Trachea (tissue), 1 donor: ENCODE data around the gene ZBTB21.

DNA sequence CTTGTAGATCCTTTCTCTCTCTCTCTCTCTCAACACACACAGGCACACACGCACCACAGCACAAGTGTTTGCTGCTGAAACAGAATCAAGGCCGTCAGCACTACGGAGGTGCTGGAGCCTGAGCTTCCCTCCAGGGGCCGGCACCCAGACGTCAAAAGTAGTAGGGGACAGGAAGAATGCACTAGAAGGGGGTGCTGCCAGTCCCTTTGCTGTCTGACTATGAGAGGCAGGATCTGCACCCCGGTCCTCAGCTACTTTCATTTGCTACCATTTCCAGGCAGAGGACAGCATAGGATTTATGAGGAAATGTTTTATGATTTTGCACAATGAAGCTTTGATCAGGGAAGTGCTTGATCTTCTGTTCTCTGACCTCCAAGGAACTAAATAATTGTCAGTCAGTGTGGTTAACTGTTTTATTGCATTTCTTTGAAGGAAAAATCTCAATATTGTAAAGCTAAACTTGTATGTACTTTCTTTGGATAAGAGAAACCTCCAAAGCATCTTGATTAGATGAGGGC, 74.2 kb upstream of the FAM3B start:
- PRO-cap = no peak

DNA sequence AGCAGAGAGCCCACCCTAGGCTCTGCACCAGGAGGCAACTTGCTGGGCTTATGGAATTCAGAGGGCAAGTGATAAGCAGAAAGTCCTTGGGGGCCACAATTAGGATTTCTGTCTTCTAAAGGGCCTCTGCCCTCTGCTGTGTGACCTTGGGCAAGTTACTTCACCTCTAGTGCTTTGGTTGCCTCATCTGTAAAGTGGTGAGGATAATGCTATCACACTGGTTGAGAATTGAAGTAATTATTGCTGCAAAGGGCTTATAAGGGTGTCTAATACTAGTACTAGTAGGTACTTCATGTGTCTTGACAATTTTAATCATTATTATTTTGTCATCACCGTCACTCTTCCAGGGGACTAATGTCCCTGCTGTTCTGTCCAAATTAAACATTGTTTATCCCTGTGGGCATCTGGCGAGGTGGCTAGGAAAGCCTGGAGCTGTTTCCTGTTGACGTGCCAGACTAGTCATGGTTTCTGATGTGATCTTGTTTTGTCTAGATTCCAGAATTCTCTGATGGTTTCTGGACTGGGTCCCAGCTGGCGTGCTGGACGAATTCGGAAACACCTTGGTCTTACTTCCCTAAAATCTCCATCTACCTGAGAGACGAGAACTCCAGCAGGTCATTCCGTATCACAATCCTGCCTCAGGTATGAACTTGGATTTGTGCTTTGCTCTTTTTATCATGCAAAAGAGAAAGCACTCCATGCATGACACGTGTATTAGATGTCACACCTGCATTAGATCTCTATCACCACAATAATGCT, 66.2 kb upstream of the FAM3B start:
- PRO-cap = no peak

DNA sequence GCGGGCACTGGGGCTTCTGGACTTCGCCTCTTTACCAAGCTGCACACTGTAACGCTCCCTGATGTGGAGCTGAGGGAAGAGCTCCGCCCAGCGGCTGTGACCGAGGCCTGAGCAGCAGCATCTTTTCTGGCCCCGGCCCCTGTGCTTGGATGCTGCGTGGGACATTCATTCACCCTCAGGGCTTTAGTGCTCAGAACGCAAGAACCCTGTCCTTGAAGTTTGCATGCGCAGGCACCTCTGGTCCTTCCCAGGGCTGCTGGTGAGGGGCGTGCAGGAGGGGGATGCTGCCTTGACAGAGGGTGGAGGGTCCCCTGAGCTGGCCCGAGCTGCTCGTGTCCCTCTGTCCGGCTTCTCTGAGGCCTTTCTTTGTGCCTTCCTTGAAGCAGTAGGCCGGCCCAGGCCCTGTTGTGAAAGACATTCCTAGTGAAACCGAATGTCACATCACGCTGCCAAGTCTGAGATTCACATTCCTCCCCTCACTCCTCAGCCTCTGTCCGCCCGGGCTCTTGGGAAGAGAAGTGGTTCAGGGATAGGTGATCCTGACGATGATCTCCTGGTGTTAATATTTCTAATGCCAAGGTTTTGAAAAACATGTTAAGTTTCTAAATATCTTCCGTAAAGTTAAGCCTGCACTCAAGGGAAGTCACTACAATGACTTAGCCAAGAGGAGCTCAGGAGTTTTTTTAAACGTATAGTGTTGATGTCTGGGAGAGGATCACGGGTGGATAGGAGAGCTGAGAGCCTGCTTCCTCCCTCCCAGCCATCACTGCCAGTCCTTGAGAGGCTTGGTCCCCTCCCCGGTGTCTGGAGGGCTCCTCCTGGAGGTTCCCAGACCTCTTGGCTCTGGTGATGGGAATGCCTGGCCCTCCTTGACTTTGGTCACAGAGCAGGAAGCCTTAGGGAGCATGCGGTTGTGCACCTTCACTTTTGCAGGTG, 1.2 kb upstream of the MX2 start:
- PRO-cap = no peak

DNA sequence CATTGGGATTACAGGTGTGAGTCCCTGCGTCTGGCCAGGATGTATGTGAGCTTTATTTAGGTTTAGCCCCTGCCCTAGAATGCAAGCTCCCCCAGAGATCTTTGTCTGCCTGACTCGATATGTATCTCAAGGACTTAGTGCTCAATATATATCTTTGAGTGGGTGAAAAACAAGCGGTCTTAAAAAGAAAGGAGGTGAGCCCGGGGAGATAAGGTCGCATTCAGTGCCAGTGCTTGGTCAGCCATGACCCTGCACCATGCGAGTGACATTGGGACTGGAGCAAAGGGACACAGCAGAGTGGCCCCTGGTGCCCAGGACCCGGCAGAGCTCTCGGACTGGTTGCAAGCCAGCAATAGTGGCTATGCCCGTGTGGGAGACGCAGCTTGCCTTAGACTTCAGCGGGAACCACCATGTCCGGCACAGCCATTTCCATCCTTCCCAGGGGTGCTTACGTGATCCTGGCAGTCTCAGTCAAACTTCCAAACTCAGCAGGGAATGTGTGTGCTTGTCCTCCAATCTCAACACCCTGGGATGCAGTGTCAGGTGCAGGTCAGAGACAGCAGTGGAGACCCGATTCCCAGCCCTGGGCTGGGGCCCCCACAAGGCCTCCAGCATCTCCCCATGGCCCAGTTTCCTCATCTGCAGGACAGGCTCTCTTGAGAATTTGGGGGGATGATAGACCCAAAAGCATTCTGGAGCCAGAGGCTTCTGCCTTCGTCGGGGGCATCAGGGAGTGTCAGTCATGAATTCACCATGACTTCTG, 1.7 kb downstream of the MX2 start:
- PRO-cap = no peak

DNA sequence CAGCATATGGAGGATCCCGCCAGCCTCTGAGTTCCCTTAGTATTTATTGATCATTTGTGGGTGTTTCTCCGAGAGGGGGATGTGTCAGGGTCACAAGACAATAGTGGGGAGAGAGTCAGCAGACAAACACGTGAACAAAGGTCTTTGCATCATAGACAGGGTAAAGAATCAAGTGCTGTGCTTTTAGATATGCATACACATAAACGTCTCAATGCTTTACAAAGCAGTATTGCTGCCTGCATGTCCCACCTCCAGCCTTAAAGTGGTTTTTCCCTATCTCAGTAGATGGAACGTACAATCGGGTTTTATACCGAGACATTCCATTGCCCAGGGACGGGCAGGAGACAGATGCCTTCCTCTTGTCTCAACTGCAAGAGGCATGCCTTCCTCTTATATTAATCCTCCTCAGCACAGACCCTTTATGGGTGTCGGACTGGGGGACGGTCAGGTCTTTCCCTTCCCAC, 5.0 kb upstream of the MX1 start:
- PRO-cap = no peak

DNA sequence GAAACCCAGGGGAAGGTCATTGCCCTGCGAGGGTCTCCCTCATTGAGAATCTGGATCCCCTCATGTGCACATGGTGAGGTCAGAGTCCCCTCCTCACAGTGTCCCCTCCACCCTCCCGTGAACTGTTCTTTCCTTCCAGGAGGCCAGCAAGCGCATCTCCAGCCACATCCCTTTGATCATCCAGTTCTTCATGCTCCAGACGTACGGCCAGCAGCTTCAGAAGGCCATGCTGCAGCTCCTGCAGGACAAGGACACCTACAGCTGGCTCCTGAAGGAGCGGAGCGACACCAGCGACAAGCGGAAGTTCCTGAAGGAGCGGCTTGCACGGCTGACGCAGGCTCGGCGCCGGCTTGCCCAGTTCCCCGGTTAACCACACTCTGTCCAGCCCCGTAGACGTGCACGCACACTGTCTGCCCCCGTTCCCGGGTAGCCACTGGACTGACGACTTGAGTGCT, 32.4 kb downstream of the MX1 start:
- PRO-cap = no peak

DNA sequence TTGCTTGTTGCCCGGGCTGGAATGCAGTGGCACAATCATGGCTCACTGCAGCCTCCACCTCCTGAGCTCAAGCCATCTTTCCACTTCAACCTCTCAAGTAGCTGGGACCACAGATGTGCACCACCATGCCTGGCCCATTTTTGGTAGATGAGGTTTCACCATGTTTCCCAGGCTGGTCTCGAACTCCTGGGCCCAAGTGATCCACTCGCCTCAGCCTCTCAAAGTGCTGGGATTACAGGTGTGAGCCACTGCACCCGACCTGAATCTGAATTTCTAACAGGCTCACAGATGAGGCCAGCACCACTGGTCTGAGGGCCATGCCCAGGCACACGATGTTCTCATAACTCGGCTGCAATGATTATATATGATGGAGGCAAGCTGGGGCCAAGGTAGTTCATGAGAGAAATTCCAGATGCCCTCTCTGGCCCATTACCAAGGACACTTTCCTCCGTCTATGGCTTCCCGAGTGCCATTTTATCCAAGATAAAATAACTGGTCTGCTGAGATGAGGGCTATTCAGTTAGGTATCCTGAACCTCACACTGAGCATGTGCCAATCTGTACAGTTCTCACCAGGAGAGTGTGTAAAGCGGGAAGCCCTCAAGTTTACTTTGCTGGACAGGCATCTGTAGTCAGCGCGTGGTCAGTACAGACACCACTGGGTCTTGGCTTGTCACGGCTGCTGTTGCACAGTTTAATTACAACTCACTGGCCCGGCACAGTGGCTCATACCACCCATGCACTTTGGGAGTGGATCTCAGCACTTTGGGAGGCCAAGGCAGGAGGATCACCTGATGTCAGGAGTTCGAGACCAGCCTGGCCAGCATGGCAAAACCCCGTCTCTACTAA, 16.5 kb downstream of the TMPRSS2 start:
- PRO-cap = no peak

DNA sequence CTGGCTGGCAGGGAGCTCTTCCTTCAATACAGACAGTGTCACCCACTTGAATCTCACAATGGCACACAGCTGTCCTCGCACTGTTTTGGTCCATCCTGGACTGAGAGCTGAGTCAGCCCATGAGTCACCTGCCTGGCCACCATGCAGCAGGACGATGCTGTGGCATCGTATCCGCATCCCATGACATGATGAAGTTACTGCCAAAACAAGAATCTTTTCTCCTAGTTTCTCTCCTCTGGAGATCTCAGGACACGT, 6.0 kb downstream of the TMPRSS2 start:
- PRO-cap = no peak

- PRO-cap = no peak
Observed at GRCh38 chr21:41520996-41521516, 13.1 kb upstream of the TMPRSS2 start.

GRCh38 chr21:41526695-41527231, 18.8 kb upstream of the TMPRSS2 start:
- PRO-cap = no peak

DNA sequence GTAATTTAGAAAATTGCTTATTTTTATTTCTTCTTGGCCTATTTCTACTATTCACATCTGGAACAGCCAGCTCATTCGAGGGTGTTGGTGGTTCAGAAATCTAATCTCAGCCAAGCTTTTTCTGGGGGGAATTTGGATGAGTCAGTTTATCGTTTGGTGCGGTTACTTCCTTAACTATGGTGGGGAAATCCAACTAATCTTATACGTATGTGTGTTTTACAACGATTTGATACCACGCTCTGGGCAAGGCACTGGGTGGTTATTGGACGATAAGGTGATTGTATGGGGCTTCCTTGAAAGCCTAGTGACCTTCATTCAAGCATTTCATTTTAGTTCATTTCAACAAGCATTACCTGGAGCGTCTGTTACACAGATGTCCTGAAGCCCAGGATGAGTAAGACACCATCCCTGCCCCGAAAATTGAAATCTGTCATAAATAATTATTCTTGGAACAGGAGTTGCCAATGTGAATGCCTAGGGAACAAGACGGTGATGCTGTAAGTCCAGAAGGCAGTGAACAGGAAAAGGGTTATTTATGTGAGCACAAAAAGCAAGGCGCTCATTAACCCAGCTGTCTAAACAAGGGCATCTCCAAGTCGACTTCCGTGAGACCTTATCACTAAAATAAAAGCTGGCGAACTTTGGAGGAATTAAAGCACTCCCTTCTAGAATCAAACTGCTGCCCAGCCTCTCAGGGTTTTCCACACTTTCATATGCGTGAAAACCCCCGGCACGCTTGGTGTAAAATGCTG, 52.2 kb upstream of the TMPRSS2 start:
- PRO-cap = no peak

GRCh38 chr21:41566502-41567208, 58.7 kb upstream of the TMPRSS2 start:
- PRO-cap = no peak

GRCh38 chr21:41634939-41635376, 127.0 kb upstream of the TMPRSS2 start:
- PRO-cap = no peak

- PRO-cap = no peak
Observed at GRCh38 chr21:41677581-41678197, 89.2 kb downstream of the RIPK4 start.

GRCh38 chr21:41761074-41761688, 5.7 kb downstream of the RIPK4 start:
- PRO-cap = no peak

GRCh38 chr21:41923834-41924996, 29.6 kb downstream of the C2CD2 start:
- PRO-cap = unidirectional peak, minus-strand start at chr21:41924050

GRCh38 chr21:41990902-41991689, 19.1 kb downstream of the ZBTB21 start:
- PRO-cap = no peak

DNA sequence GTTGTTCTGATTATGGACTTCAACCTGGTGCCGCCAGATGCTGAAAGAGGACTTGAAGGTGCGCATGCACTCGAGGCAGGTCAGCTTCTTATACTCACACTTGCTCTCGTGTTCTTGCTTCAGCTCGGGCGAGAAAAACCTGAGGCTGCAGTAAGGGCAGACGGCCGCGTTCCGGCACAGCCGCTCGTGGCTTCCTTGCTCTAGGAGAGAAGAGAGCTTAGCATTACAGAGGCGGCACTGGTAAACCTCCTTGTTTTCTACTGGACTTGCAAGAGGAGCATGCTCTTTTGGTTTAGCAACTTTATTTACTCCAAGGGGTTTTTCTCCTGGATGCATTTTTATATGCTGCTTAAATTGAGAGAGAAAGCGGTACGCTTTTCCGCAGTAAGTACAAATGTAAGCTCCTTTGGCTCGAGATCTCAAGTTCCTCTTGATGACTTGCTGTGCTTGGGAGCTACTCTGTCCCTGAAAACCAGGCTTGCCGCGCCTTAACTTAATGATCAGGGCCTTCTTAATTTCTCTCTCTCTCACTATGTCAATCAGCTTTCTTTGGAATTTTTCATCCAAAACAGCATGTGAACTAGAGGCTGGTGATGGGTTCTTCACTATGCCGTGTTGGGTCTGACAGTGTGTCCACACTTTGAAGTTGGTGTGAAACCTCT, 18.3 kb downstream of the ZBTB21 start:
- PRO-cap = no peak

DNA sequence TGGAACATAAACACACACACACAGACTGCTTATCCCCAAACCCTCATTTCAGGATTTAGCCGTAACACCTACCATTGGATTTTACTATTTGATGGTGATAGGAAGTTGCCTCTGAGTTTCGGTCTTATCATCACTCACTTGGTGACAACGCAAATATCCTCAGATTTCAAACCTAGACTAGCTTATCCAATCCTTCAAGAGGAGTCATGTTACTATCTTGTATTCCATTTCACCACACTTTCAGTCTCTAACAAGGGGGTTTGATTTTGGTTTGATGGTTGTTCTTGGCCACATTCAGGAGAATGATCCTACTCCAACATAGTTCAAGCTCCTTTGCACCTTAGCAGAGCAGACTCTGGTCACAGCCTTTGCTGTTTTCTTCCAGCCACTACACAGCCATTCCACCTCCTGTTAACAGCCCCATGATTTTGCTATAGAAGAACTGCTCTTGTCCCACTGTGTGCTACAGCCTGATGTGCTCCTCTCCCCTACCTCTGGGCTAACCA, 5.3 kb downstream of the ZBTB21 start:
- PRO-cap = no peak

GRCh38 chr21:42009796-42010453, at the start of gene ZBTB21:
TSS of gene ZBTB21 (minus strand) at chr21:42010360.
- PRO-cap = bidirectional peak, plus-strand start at chr21:42010038, minus-strand start at chr21:42009923; bidirectional peak, plus-strand start at chr21:42010497, minus-strand start at chr21:42010348